Measurements from ENCODE around the gene IL9R.

DNA sequence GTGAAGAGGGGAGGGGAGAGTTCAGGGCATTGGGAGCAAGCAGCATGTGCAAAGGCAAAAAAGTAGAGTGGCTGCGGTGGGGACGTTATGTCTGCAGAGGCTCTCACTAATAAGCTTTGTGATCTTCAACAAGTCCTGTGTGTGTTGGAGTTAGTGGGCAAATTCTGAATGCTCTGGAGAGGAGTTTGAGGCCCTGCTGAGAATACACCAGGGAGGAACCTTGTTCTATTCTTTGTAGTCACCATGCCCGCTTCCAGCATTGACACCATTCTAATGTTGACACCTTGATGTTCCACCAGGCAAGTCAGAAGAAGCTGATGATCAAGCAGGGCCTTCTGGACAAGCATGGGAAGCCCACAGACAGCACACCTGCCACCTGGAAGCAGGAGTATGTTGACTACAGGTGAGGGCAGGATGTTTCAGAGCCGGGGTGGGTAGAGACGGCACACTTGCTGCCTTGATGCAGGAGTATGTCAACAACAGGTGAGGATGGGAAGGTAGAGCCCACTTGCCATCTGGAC is 11.7 kb downstream of the DKC1 start:
- PRO-cap = no peak

- PRO-cap = no peak
Observed at GRCh38 chrX:154799120-154800367, 5.7 kb downstream of the MPP1 start.

DNA sequence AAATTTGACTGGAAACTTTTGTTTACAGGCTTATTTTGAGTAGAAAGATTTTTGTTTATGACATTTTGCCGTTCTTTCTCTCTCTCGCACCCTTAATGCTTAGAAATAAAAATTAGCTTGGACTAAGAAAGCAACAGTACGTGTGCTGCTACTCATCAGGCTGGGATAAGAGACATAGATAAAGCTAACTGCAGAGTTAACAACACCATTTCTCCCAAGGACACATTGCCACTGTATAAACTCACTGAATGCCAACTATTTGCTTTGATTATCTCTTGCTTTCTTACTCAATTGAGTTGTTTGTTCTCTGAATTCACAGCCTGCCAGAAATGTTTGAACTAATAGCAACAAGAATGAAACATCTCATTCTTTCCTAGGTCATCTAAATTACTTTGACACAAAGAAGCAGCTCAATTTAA is 34.6 kb downstream of the F8 start:
- PRO-cap = no peak

- PRO-cap = bidirectional peak, plus-strand start at chrX:155767754, minus-strand start at chrX:155767503
Observed at GRCh38 chrX:155766883-155767973, 113.9 kb upstream of the VAMP7 start.

DNA sequence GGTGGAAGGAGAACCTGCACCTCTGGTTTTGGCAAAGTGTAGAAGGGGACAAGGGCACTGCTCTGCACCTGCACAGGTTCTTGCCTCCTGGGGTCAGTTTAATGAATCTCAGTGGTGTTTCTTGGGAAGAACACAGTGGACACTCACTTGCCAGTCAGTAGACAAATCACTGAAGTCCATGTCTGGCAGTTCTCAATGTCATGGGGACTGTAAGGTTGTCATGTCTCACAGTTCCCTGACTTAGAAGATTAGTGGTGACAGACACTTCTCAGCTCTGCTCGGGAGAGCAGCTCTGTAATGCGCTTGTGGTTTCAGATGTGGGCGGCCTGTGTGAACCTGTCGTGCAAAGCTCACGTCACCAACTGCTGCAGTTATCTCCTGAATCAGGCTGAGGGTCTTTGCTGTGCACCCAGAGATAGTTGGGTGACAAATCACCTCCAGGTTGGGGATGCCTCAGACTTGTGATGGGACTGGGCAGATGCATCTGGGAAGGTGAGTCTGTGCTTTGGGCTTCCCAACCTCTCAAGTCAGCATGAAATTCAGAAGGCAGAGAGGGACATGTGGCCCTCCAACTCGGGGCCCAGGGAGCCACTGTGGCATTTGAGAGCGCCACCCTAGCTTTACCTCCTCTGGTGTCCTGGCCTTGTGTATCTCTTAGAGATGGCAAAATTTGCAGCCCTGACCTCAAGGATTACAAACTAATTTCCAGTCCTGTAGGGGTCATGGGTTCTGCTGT is at the start of gene IL9R:
IL9R (plus strand) TSS at position 401 of the 736 bp plus-strand sequence.
- PRO-cap = no peak

Data from sciatic nerve (tissue), 1 donor.